Ovary (tissue), 7 donors: ENCODE data around the genes GNAT1, TMEM115 and DOCK3.

GRCh38 chr3:49668647-49669249, 5.4 kb upstream of the APEH start:
- PRO-cap, 7 experiments = no peak in any of the 7 experiments
- RAMPAGE, long total RNA, 2 experiments = no peak in any of the 2 experiments

- PRO-cap, 7 experiments = no peak in any of the 7 experiments
- RAMPAGE, long total RNA, 2 experiments = no peak in any of the 2 experiments
Observed at GRCh38 chr3:49675863-49676337, 1.7 kb downstream of the APEH start.

DNA sequence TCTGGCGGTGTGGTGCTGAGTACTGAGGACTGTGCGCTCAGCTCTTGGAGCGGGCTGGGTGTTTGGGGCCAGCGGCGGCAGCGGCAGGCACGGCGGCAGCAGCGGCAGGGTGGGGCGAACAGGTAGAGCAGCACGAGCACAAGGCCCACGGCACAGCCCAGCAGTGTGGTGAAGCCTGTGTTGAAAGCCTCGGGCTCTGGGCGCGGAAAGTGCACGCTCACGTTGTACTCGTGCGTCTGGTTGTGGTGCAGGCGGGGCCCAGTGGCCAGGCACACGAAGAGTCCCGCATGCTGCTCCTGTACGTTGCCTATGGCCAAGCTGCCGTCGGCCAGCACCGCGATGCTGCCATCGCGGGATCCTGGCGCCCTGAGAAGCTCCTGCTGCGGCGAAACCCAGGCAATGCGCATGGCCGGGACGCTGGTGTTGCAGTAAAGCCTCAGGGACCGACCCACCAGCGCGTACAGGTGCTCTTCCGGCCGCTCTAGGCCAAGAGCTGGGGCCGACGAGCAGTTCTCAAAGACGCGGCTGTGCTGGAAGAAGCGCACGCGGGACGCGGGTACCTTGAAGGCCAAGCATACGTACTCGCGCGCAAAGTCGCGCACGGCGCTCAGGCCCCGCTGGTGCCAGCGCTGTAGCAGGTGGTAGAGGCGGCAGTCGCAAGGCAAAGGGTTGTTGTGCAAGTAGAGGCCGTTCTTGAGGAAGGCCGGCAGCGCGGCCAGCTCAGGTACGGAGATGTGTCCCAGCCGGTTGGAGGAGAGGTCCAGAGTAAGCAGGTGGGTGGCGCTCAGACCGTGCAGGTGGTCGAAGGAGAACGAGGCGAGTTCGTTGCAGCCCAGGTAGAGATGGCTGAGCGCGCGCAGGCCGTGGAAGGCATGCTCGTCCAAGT, 1.1 kb downstream of the AMIGO3 start:
- PRO-cap, 7 experiments = no peak in any of the 7 experiments
- RAMPAGE, long total RNA, 2 experiments = no peak in any of the 2 experiments

DNA sequence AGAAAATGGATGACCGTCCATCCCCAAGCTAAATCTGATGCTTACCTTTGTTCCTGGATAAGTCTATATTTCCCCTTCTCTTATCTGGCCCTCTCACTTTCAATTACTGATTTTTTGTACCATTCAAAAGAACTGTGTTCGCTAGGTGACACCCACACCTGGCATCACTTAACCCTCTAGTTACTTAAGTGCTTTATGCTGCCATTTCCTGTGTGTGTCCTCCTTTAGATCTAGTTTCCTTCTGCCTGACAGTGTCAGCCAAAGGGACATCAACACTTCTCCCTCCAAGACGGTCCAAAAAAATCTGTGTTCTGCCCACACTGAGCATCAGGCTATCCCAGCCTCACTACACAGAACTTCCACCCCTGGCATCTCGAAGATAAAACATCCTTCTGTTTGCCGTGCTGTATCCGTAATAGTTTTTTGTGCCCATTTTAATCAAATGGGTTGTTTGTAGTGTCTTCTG, 14.9 kb upstream of the GMPPB start:
- PRO-cap, 7 experiments = no peak in any of the 7 experiments
- RAMPAGE, long total RNA, 2 experiments = no peak in any of the 2 experiments

DNA sequence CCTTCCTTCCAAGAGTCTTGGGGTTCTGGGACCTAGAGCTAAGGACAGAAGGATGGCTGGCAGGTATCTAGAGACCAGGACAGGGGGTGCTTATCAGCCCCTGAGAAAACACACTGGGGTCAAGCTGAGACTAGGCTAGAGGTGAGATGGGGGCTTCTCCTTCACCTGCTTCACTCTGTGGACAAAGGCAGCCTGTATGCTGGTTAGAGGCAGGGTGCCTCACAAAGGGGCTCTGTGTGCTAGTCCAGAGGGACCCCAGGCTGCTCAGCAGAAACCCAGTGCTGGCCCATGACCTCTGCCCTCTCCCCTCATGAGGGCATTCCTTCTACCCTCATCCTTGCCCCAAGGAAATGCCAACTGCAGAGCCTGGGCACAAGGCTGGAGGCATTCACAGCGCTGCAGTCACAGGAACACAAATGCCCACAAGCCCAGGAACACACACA, 3.6 kb downstream of the INKA1 start:
- PRO-cap, 7 experiments = no peak in any of the 7 experiments
- RAMPAGE, long total RNA, 2 experiments = no peak in any of the 2 experiments

GRCh38 chr3:49901634-49902134, 2.0 kb downstream of the MST1R start:
- PRO-cap, 7 experiments = no peak in any of the 7 experiments
- RAMPAGE, long total RNA, 2 experiments = no peak in any of the 2 experiments

DNA sequence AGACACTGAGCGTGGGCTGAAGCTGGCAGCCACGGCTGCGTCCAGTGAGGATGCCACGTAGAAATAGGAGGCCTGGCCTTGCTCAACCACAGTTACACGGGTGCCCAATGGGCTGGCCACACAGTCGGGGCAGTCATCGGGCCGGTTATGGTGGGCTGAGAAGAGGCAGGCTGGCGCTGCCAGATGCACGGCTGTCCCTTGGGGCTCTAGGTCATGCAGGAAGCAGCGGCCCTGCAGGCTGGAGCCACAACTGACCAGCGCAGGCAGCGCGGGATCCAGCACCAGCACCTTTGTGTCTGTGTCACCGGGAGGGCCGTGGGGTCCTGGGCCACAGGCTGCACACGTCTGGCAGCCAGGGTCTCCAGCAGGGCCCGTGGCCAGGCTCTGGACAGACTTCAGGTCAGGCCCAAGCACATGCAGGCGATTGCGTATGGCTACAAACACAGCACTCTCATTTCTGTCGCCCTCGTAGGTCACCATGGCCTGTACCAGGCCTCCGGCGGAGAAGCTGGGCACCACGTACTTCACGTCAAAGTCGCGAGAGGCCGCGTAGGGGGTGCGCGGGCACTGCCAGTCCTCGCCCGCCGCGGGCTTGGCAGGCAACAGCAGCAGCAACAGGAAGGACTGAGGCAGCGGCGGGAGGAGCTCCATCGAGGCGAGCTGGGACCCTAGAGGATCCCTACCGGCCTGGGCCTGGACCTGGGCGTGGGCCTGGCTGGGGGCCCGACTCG, 549 bp downstream of the MST1R start:
- PRO-cap, 7 experiments = no peak in any of the 7 experiments
- RAMPAGE, long total RNA, 2 experiments = no peak in any of the 2 experiments

DNA sequence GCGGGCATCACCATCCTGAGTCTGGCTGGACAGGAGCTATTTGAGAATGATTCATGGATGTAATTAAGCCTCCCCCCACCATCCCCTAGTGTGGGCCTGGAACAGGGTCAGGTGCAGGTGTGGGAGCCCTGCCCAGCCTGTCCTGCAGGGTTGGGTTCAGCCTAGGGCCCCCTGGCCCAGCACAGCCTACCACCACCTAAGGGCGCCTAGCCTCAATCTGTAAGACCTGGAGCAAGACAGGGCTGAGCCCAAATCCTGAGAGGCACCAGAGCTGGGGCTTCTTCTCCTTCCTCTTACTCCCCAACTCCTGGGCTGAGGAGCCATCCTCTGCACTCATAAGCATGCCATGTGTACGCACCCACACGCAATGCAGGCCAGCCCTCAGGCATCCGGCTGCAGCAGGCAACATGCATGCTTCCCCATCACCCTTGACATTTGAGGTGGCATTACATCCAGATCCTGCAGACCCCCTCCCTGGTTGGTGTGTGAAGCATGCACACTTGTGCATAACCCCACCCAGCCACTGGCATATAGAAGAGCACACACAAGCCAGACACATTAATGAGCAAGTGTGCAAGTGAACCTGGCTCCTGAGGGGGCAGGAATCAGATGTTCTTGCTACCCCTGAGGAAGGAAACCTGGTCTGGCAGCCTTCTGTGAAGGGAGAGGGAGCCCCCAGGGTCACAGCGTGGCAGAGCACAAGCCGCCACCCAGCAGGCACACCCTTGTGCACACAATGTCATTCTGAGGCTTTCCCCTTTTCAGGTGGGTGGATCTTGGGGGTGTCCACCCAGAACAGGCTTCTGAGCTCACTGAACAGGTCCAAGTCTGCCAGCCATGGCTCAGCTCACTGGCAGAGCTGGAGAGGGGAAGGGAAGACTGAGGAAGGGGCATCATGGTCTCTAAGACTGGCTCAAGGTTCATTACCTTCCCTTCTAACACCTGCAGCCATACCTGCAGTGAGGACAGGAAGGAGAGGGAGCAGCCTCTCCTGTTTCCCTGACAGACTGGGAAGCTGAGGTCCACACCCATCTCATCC, 31.9 kb upstream of the SEMA3F start:
- PRO-cap, 7 experiments = no peak in any of the 7 experiments
- RAMPAGE, long total RNA, 2 experiments = no peak in any of the 2 experiments

- PRO-cap, 7 experiments = no peak in any of the 7 experiments
- RAMPAGE, long total RNA, 2 experiments = start-site peak on the minus strand in 1 of 2 experiments, at chr3:50155957-50155990 at its widest, 5 reads per replicate
Observed at GRCh38 chr3:50155817-50156314, 742 bp downstream of the SEMA3F start.

DNA sequence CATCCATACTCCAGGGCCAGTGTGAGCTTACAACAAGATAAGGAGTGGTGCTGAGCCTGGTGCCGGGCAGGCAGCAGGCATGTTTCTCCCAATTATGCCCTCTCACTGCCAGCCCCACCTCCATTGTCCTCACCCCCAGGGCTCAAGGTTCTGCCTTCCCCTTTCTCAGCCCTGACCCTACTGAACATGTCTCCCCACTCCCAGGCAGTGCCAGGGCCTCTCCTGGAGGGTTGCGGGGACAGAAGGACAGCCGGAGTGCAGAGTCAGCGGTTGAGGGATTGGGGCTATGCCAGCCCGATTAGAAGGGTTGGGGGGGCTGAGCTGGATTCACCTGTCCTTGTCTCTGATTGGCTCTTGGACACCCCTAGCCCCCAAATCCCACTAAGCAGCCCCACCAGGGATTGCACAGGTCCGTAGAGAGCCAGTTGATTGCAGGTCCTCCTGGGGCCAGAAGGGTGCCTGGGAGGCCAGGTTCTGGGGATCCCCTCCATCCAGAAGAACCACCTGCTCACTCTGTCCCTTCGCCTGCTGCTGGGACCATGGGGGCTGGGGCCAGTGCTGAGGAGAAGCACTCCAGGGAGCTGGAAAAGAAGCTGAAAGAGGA, at the start of gene GNAT1:
Gene GNAT1, plus strand, starts transcription at position 424 of the 604 bp plus-strand sequence.
- PRO-cap, 7 experiments = no peak in any of the 7 experiments
- RAMPAGE, long total RNA, 2 experiments = no peak in any of the 2 experiments

- PRO-cap, 7 experiments = peak in 7 of 7 experiments; most common plus-strand start chr3:50227627 (in 4); most common minus-strand start chr3:50227567 (in 4)
- RAMPAGE, long total RNA, 2 experiments = no peak in any of the 2 experiments
Observed at GRCh38 chr3:50226851-50227910, 8.8 kb upstream of the GNAI2 start.

- PRO-cap, 7 experiments = no peak in any of the 7 experiments
- RAMPAGE, long total RNA, 2 experiments = no peak in any of the 2 experiments
Observed at GRCh38 chr3:50252814-50253435, 16.0 kb upstream of the SEMA3B start.

DNA sequence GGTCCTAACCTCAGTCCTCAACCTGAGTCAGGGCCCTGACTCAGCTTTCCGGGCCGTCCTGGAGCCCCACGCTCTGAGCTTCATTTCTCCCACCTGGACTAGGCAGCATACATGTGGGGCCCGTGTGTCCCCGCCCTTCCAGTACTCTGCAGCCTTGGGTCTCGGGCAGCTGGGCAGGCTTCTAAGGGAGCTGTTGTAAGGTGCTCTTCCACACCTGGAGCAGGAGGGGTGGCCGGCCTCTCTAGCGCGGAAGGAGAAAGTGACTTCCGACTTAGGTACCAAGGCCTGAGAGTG, 9.6 kb upstream of the SEMA3B start:
- PRO-cap, 7 experiments = no peak in any of the 7 experiments
- RAMPAGE, long total RNA, 2 experiments = no peak in any of the 2 experiments

DNA sequence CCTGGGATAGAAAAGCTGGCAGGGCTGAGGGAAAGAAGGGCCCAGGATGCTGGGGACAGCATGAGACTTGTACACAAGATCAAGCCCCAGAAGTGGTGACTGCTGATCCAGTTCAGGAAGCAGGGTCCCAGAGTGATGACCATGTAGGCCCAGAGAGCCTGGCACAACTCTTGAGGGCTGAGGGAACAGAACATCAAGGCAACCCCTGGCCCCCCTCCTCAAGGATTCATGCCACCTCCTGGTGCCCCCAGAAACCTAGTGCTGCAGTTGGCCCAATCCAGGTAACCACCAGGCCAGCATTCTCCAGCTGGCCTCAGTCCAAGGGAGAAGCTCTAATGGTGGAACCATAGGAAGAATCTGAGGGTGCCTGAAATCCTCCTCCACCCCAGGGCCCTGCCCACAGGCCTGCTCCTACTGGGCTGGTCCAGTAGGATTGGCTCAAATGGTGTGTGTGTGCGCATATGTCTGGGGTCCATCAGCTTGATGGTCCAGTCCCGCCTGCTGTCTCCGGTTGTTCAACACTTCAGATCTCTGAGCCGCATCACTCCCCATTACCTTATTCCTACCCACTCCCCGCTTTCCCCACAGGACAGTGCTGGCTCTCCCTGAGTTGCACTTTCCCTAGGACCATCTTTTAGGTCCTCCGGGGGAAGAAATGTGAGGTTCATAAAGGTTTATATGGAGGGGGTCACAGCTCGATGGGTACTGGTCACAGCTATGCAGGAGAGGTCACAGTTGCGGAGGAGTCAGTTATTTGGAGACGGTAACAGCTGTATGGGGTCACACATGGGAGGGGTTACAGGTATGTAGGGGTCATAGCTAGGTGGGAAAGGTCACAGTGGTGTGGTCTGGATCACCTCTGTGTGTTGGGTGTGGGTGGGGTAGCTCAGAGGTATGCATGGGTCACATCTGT, 7.6 kb downstream of the HYAL2 start:
- PRO-cap, 7 experiments = no peak in any of the 7 experiments
- RAMPAGE, long total RNA, 2 experiments = no peak in any of the 2 experiments

DNA sequence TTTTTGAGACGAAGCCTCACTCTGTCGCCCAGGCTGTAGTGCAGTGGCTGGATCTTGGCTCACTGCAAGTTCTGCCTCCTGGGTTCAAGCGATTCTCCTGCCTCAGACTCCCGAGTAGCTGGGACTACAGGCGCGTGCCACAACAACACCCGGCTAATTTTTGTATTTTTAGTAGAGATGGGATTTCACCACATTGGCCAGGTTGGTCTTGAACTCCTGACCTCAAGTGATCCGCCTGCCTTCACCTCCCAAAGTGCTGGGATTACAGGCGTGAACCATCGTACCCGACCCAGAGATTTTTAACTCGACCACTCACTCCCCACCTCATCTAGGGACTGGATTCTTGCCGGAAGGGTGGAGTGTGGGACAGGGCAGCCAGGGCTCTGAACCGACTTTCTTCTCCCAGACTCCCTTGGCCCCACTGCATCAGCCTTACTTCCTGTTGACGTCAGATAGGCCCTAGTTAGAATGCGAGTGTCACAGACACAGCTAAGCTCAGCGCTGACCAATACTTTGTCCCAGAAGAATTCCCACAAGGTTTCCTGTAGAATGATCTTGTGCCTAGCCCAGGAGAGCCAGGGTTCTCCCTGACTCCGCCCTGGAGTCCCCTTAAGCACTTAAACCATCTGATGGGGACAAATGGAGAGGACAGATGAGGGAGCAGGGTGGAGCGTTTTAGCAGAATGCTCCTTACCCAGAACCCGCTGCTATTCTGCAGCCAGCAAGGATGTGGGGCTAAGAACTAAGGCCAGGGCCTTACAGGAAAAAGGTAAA, 5.7 kb upstream of the TUSC2 start:
- PRO-cap, 7 experiments = peak in 6 of 7 experiments; most common plus-strand start position 638 of the sequence (in 5); most common minus-strand start position 337 of the sequence (in 6)
- RAMPAGE, long total RNA, 2 experiments = no peak in any of the 2 experiments

GRCh38 chr3:50357411-50357995, 1.8 kb downstream of the TMEM115 start:
- PRO-cap, 7 experiments = no peak in any of the 7 experiments
- RAMPAGE, long total RNA, 2 experiments = no peak in any of the 2 experiments

- PRO-cap, 7 experiments = peak in 7 of 7 experiments; most common plus-strand start chr3:50359735 (in 3); most common minus-strand start chr3:50359500 (in 4)
- RAMPAGE, long total RNA, 2 experiments = start-site peak on the minus strand in 2 of 2 experiments, at chr3:50359449-50359549 at its widest, 1,420 to 1,706 reads per replicate
Observed at GRCh38 chr3:50359358-50359858, at the start of gene TMEM115. TMEM115 (minus strand) TSS chr3:50359521.

GRCh38 chr3:50365018-50365914, 5.9 kb upstream of the TMEM115 start:
- PRO-cap, 7 experiments = peak in 7 of 7 experiments; most common plus-strand start chr3:50365363 (in 4); most common minus-strand start chr3:50365181 (in 7)
- RAMPAGE, long total RNA, 2 experiments = start-site peak on the plus strand in 2 of 2 experiments, at chr3:50365285-50365372 at its widest, 17 to 18 reads per replicate

- PRO-cap, 7 experiments = no peak in any of the 7 experiments
- RAMPAGE, long total RNA, 2 experiments = no peak in any of the 2 experiments
Observed at GRCh38 chr3:50609559-50610057, 2.0 kb downstream of the CISH start.

GRCh38 chr3:50674515-50675827, at the start of gene DOCK3:
DOCK3 (plus strand) TSS chr3:50674927.
- PRO-cap, 7 experiments = peak in 2 of 7 experiments; most common plus-strand start chr3:50674962 (in 2)
- RAMPAGE, long total RNA, 2 experiments = no peak in any of the 2 experiments